ENCODE measurements around the genes DHRS12, SUGT1 and OLFM4.

DNA sequence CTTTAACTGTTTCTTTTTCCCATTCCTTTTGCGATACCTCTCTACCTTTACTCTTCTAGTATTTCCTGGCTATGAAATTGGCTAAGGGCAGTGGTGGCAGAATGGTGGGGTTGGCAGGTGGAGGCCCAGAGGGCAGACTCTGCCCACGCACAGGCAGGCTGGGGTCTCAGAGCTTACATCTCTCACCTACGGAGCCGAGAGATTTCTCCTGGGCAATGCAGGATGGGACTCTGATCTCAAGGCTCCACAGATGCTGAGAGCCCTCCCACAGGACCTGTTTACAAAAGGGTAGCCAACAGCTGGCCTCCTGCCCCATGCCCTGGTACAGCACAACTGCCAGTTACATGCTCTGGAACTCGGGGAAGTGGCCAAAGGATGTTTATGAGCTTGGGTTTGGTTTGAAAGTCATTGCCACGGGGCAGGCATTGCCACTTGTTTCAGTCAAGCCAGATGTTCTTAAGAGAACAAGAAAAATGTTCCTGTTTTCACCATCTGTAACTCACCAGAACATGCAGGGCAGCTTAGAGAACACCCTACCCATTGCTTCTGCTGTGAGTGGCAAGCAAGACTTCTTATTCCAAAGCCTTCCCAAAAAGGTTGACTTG, 3.5 kb downstream of the DHRS12 start:
- PRO-cap: no peak
- RAMPAGE, long total RNA, 3 experiments: no peak in any of the 3 experiments

GRCh38 chr13:51803287-51804410, at the start of gene DHRS12:
Gene DHRS12, minus strand, starts transcription at chr13:51804163.
- PRO-cap: bidirectional peak, plus-strand start at chr13:51803561, minus-strand start at chr13:51803480; bidirectional peak, plus-strand start at chr13:51803852, minus-strand start at chr13:51803717; bidirectional peak, plus-strand start at chr13:51804315, minus-strand start at chr13:51804163
- RAMPAGE, long total RNA, 3 experiments: start-site peak on the minus strand in 3 of 3 experiments, at chr13:51803683-51804158 at its widest, 13 to 335 reads per replicate

- PRO-cap: no peak
- RAMPAGE, long total RNA, 3 experiments: no peak in any of the 3 experiments
These were observed 60.5 kb downstream of the ATP7B start for GRCh38 chr13:51950621-51951225.

GRCh38 chr13:52428199-52428968, 22.1 kb downstream of the VPS36 start:
- PRO-cap: no peak
- RAMPAGE, long total RNA, 3 experiments: no peak in any of the 3 experiments

DNA sequence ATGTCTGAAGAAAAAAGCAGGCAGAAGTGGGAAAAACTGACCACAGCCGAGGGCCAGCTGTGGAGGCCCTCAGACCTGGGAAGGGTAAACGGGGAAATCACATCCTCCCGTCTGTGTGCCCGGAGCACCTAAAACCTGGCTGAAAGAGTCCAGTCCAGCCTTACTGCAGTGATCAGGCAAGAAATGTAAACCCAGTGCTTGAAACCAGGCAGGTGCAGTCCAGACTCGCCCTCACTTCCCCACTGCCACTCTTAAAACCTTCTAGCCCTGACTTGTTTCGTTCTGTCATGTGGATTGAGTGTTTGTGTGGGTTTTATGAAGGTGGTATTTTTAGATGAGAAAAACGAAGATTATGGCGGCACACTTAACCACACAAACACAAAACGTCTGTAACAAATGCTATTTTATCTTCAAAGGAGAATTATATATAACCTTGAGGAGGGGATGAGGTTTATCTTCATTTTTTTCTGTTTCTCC, 851 bp upstream of the CKAP2 start:
- PRO-cap: no peak
- RAMPAGE, long total RNA, 3 experiments: no peak in any of the 3 experiments

GRCh38 chr13:52599291-52600268, 42.7 kb upstream of the HNRNPA1L2 start:
- PRO-cap: unidirectional peak, plus-strand start at chr13:52599729
- RAMPAGE, long total RNA, 3 experiments: no peak in any of the 3 experiments

- PRO-cap: no peak
- RAMPAGE, long total RNA, 3 experiments: no peak in any of the 3 experiments
These were observed 1.8 kb upstream of the SUGT1 start for GRCh38 chr13:52650860-52651147.

GRCh38 chr13:52652514-52653389, at the start of gene SUGT1:
Gene SUGT1, plus strand, starts transcription at chr13:52652836.
- PRO-cap: bidirectional peak, plus-strand start at chr13:52652904, minus-strand start at chr13:52652666
- RAMPAGE, long total RNA, 3 experiments: start-site peak on the plus strand in 3 of 3 experiments, at chr13:52652648-52653183 at its widest, 8 to 544 reads per replicate

DNA sequence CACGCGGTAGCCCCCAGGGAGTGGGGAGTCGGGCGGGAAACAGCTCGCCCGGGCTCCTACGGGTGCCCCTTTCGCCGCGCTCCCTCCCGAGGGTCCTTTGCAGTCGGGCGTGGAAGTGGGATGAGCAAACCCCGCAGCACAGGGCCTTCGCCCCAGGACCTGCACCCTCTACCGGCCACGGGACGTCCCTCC, 478 bp downstream of the CNMD start:
- PRO-cap: no peak
- RAMPAGE, long total RNA, 3 experiments: no peak in any of the 3 experiments

GRCh38 chr13:53028419-53029250, at the start of gene OLFM4:
Gene OLFM4, plus strand, starts transcription at chr13:53028813.
- PRO-cap: no peak
- RAMPAGE, long total RNA, 3 experiments: no peak in any of the 3 experiments

DNA sequence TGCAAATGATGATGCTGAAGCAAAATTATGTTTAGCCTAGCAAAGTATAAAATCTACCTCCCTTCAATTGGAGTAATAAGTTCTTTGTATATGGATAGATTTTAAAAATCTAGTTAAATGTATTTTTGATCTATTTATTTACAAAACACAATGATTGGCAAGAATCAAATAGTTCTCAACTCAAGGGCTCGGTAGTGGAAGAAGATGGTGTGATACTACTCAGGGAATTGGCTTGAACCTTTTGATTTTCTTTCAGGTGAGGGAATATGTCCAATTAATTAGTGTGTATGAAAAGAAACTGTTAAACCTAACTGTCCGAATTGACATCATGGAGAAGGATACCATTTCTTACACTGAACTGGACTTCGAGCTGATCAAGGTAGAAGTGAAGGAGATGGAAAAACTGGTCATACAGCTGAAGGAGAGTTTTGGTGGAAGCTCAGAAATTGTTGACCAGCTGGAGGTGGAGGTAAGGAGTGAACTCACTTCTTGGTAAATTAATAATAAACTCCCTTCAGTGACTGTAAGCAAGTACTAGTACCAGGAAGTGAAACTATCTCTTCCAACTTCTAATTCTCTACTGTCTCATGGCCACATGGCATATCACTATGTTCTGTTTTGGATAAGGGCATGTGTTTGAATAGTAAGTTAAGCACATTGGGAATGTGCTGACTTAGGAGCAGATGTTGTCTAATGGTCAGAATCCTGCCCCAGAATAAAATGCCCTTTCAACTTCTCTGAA, 13.2 kb downstream of the OLFM4 start:
- PRO-cap: no peak
- RAMPAGE, long total RNA, 3 experiments: no peak in any of the 3 experiments

DNA sequence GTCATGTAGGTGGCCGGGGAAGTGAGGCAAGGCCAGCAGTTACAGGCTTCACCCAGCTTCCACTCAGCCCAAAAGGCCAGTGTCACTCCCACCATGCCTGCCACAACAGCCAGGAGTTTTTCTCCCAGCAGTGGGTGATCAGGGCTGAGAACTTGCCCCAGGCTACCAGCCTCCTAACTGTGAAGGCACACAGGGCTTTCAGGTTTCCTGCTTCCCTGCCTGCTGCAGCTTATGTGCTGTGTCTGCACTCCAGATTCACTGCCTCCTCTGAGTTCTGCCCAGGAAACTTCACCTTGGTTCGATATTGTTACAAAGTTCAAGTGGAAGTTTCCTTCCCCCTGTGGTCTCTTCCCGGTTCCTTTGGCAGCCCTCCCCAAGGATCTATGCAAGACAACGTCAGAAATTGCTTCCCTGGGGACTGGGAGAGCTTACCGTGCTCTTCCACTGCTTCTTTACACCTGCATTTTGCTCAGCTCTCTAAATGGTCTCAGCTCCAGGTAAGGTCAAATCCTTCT, 1730.2 kb upstream of the PRR20A start:
- PRO-cap: no peak
- RAMPAGE, long total RNA, 3 experiments: no peak in any of the 3 experiments

DNA sequence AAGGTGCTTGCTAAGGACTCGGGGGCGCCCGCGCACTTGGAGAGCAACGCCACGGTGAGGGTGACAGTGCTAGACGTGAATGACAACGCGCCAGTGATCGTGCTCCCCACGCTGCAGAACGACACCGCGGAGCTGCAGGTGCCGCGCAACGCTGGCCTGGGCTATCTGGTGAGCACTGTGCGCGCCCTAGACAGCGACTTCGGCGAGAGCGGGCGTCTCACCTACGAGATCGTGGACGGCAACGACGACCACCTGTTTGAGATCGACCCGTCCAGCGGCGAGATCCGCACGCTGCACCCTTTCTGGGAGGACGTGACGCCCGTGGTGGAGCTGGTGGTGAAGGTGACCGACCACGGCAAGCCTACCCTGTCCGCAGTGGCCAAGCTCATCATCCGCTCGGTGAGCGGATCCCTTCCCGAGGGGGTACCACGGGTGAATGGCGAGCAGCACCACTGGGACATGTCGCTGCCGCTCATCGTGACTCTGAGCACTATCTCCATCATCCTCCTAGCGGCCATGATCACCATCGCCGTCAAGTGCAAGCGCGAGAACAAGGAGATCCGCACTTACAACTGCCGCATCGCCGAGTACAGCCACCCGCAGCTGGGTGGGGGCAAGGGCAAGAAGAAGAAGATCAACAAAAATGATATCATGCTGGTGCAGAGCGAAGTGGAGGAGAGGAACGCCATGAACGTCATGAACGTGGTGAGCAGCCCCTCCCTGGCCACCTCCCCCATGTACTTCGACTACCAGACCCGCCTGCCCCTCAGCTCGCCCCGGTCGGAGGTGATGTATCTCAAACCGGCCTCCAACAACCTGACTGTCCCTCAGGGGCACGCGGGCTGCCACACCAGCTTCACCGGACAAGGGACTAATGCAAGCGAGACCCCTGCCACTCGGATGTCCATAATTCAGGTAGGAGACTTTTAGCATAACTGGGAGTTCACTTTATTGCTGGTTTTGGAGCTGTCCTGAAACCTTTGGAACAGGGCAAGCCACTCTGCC, 3.0 kb downstream of the PCDH17 start:
- PRO-cap: no peak
- RAMPAGE, long total RNA, 3 experiments: start-site peak on the plus strand in 1 of 3 experiments, centred at position 195 of the sequence, 7 reads per replicate

- PRO-cap: no peak
- RAMPAGE, long total RNA, 3 experiments: no peak in any of the 3 experiments
These were observed 499.0 kb downstream of the DIAPH3 start for GRCh38 chr13:59664576-59665356.

- PRO-cap: no peak
- RAMPAGE, long total RNA, 3 experiments: no peak in any of the 3 experiments
These were observed 497.2 kb downstream of the DIAPH3 start for GRCh38 chr13:59666367-59667027.

- PRO-cap: no peak
- RAMPAGE, long total RNA, 3 experiments: no peak in any of the 3 experiments
These were observed 2.1 kb upstream of the DIAPH3 start for GRCh38 chr13:60165886-60166085.

- PRO-cap: no peak
- RAMPAGE, long total RNA, 3 experiments: no peak in any of the 3 experiments
These were observed 97.2 kb downstream of the TDRD3 start for GRCh38 chr13:60494188-60494729.

DNA sequence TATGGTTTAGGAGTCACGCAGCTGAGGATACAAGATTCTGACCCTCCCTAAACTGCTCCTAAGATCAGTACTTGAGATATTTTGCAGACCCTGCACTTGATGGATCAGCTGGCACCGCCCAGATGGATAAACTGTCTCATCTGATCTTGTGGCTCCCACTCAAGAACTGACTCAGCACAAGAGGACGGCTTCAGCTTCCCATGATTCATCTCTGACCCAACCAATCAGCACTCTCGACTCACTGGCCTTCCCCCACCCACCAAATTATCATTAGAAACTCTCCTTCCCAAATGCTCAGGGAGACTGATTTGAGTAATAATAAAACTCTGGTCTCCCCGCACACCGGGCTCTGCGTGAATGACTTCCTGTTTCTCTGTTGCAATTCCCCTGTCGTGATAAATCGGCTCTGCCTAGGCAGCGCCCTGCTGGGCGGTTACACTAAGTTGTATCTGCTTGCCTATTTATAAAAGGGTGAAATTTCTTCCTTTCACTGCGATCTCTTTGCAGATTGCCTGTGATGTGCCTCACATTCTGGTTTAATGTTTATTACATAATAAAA, 187.4 kb downstream of the TDRD3 start:
- PRO-cap: bidirectional peak, plus-strand start at position 315 of the sequence, minus-strand start at position 168 of the sequence
- RAMPAGE, long total RNA, 3 experiments: no peak in any of the 3 experiments

GRCh38 chr13:60638029-60638389, 241.0 kb downstream of the TDRD3 start:
- PRO-cap: unidirectional peak, minus-strand start at chr13:60638111
- RAMPAGE, long total RNA, 3 experiments: no peak in any of the 3 experiments

- PRO-cap: no peak
- RAMPAGE, long total RNA, 3 experiments: no peak in any of the 3 experiments
These were observed 109.1 kb downstream of the PCDH9 start for GRCh38 chr13:67120952-67121447.